Esophagus muscularis mucosa (tissue), 4 donors: ENCODE results near the gene ALOX5AP.

DNA sequence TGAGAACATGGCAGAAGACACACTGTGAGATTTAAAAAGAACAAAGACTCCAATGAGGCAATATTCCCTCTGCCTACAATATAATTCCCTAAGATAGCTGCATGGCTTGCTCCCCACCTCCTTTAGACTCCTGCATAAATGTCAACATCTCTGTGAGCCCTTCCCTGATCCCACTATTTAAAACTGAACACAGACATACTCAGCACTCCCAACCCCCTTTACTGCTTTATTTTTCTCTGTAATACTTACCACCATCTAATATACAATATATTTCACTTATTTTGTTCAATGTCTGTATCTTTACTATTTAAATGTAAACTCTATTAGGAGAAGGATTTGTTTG is 17.0 kb downstream of the UBL3 start:
- PRO-cap, result no peak
- RAMPAGE, long total RNA, 4 experiments, result no peak in any of the 4 experiments

DNA sequence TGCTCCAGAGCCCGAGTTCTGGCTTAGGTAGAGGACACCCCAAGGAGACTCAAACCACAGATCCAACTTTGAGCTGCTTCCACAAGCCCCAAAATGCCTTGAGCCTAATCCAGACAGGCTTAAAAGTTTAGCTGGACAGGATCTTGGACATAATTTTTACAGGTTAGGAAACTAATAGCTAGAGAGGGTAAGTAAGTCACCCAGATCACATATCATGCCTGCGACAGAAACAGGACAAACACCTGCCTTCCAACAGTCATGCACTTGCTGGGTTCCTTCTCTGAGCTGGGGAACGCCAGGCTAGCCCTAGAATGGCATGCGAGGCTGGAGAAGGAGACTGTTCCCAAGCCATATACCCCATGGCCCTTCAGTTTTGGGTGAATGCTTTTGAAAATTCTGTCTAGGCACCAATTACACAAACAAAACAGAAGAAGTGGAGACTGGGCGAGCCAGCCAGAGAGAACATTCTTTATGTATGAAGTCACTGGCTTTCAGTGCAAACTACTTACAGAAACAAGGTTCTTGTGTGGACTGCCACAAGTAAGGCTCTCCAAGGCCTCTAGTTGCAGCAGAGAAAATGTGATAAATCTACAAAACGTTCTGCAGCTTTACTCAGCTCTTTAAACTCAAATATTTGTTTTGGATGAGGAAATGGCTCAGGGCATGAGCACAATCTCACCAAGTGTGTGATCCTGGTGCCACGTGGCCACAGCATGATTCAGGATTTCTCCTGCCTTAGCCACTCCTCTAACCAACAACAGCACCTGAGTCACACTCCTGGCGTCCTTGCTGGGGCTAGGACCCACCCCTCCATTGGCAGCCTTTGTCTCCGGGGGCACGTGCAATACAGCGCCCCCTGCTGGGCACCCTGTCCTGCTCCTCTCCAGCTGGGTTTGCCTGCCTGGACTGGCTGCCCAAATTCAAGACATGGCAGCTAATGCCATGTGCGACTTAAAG is 73.4 kb upstream of the UBL3 start:
- PRO-cap, result no peak
- RAMPAGE, long total RNA, 4 experiments, result no peak in any of the 4 experiments

- PRO-cap, result unidirectional peak, minus-strand start at chr13:29925552
- RAMPAGE, long total RNA, 4 experiments, result no peak in any of the 4 experiments
Measured at GRCh38 chr13:29925221-29925815, 74.9 kb upstream of the UBL3 start.

- PRO-cap, result no peak
- RAMPAGE, long total RNA, 4 experiments, result no peak in any of the 4 experiments
Measured at GRCh38 chr13:29943427-29943728, 93.0 kb upstream of the UBL3 start.

- PRO-cap, result unidirectional peak, minus-strand start at chr13:30119662
- RAMPAGE, long total RNA, 4 experiments, result no peak in any of the 4 experiments
Measured at GRCh38 chr13:30119417-30119939, 187.9 kb downstream of the KATNAL1 start.

DNA sequence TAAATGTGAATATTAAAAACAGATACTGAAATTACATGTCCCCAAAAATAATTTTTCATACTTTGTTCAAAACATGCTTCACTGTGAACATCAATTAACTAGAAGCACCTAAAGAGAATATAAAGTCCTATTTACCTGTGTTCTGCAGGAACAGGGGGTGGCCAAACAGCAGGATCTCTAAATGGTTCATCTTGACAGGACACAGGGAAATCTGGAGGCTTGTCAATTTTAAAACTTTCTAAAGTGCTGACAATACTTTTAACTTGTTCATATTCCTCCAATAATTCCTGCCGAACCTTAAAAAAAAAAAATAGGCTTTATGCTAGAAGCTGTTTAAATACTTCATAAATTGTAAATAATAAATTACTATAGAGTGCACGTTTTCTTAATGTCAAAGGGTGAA is 27.4 kb downstream of the KATNAL1 start:
- PRO-cap, result no peak
- RAMPAGE, long total RNA, 4 experiments, result no peak in any of the 4 experiments

- PRO-cap, result no peak
- RAMPAGE, long total RNA, 4 experiments, result no peak in any of the 4 experiments
Measured at GRCh38 chr13:30371439-30372524, 50.5 kb upstream of the UBE2L5 start.

DNA sequence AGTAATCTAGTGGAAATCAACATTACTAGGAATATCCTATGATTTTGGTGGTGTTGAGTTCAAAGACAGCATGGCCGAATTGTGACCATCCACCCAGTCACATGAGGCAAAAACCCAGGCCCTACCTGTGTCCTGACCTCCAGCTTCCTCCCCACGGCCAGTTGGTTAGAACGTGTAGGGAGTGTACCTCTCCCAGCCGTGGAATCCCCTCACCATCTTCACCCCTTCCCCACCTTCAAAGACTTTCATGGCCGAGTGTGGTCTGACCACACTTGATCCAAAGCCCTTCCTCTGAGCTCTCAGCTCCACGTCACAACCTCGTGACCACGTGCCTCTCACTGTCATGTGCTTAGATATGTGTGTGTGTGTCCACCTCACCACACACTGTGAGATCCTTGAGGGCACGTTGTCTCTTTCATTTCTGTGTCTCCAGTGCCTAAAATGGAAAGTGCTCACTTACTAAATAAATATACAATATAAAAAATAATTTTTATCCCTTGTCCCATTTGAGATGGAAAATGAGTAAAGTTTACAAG is 48.6 kb upstream of the UBE2L5 start:
- PRO-cap, result unidirectional peak, plus-strand start at position 380 of the sequence
- RAMPAGE, long total RNA, 4 experiments, result no peak in any of the 4 experiments

DNA sequence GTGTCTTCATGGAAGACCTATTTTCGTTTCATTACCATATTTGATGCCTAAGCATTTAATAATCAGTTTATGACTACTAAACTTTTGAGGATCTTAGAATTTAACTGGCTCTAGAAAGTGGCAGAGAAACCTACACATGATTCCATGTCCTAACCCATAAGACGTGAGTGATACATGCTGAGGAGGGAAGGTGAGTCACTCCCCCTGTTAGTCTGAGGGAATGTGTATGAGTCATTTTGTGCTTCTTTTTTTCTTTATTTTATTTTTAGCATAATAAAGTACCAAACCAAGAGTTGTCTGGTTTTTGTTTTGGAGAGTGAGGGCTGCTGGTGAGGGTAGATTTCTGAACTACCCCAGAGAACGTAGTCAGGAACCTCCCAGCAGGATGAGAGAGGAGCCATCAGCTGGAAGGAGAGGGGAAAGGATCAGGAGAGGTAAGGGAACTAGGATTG is 8.0 kb downstream of the UBE2L5 start:
- PRO-cap, result no peak
- RAMPAGE, long total RNA, 4 experiments, result no peak in any of the 4 experiments

GRCh38 chr13:30480525-30480915 is 14.8 kb upstream of the HMGB1 start:
- PRO-cap, result no peak
- RAMPAGE, long total RNA, 4 experiments, result no peak in any of the 4 experiments

DNA sequence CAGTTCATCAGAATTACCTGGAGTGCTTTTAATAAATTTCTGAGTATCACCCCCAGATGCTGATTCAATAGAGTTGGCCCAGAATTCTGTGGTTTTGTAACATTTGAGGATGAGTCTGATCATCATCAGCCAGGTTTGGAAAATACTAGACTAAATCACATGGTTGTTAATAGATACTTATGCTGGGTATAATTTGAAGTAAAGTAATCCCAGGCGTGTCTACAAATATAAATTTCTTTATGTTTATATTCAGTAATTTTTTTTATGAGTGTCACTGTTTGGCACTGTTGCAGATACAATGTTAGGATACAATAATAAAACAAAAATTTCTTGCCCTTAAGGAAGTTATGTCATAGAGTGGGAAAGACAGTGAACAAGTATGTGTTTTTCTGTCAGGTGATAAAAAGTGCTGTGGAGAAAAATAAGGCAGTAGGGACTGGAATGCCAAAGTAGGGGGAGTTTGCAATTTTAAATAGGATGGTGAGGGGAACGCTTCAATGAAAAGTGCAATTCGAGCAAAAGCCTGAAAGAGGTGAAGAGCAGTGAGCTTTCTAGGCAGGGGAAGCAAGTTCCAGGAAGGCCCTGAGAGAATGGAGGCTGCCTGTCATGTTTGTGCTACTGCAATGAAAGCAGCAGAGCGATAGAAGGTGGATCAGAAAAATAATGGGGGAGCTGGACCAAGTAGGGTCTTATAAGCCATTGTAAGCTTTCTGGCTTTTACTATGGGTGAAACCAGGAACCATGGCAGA is 5.1 kb downstream of the USPL1 start:
- PRO-cap, result no peak
- RAMPAGE, long total RNA, 4 experiments, result no peak in any of the 4 experiments

DNA sequence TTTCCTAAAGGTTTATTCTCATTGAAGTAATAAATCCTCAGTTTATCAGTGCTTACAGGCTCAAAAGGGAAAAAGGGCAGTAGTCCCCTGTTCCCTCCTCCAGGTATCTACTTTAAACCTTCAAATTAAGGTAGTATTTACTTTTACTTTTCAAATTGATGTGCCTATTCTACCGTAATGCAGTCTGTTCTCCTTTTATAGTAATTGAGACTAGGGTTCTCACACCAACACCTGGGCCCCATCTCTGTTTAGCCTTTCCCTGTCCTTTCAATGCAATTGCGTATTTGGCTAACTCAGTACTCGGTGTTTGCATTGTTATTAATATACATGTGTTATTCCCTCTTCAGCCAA is 30.1 kb downstream of the USPL1 start:
- PRO-cap, result no peak
- RAMPAGE, long total RNA, 4 experiments, result no peak in any of the 4 experiments

- PRO-cap, result bidirectional peak, plus-strand start at chr13:30735578, minus-strand start at chr13:30735389; unidirectional peak, plus-strand start at chr13:30735578
- RAMPAGE, long total RNA, 4 experiments, result start-site peak on the plus strand in 4 of 4 experiments, at chr13:30735541-30735599 at its widest, 332 to 866 reads per replicate
Measured at GRCh38 chr13:30735209-30735830, at the start of gene ALOX5AP. Gene ALOX5AP (plus strand): TSS chr13:30735543.

- PRO-cap, result no peak
- RAMPAGE, long total RNA, 4 experiments, result no peak in any of the 4 experiments
Measured at GRCh38 chr13:30736725-30737841, 1.7 kb downstream of the ALOX5AP start.

- PRO-cap, result no peak
- RAMPAGE, long total RNA, 4 experiments, result no peak in any of the 4 experiments
Measured at GRCh38 chr13:30859042-30859769, 46.9 kb upstream of the MEDAG start.

- PRO-cap, result bidirectional peak, plus-strand start at chr13:30863021, minus-strand start at chr13:30862940
- RAMPAGE, long total RNA, 4 experiments, result no peak in any of the 4 experiments
Measured at GRCh38 chr13:30862595-30863752, 43.1 kb upstream of the MEDAG start.

GRCh38 chr13:31201319-31201678 is 1.5 kb downstream of the B3GLCT start:
- PRO-cap, result no peak
- RAMPAGE, long total RNA, 4 experiments, result no peak in any of the 4 experiments

DNA sequence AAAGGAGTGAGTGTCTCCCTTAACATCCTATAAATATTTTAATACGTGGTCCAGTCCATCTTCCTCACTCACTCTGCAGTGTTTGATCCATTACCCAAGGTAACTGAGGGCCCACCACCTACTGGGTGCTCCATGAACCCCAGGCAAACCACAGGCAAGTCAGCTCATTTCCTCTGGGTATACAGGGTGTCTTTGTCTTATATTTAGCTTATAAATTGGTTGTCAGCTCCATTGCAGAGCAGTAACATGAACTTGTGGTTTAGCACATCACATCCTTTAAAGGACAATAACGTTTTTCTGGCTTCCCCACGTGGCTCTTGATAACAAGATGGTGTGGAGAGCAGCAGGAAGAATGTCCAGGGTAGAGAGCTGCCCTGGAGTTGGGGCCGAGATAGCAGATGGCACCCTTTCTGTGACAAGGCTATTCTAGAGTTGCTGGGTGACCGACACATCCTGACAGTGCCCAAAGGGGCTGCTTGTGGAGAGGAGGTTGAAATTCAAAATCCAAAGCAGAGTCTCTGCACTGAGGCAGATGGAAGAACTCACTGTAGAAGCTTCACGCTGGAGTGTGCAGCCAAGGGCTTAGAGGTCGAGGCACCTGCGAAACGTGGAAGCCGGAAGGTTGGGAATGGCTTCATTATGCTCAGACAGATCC is 133.2 kb upstream of the FRY start:
- PRO-cap, result no peak
- RAMPAGE, long total RNA, 4 experiments, result no peak in any of the 4 experiments

- PRO-cap, result bidirectional peak, plus-strand start at chr13:32060862, minus-strand start at chr13:32060750
- RAMPAGE, long total RNA, 4 experiments, result no peak in any of the 4 experiments
Measured at GRCh38 chr13:32060371-32061198, 29.0 kb downstream of the FRY start.

DNA sequence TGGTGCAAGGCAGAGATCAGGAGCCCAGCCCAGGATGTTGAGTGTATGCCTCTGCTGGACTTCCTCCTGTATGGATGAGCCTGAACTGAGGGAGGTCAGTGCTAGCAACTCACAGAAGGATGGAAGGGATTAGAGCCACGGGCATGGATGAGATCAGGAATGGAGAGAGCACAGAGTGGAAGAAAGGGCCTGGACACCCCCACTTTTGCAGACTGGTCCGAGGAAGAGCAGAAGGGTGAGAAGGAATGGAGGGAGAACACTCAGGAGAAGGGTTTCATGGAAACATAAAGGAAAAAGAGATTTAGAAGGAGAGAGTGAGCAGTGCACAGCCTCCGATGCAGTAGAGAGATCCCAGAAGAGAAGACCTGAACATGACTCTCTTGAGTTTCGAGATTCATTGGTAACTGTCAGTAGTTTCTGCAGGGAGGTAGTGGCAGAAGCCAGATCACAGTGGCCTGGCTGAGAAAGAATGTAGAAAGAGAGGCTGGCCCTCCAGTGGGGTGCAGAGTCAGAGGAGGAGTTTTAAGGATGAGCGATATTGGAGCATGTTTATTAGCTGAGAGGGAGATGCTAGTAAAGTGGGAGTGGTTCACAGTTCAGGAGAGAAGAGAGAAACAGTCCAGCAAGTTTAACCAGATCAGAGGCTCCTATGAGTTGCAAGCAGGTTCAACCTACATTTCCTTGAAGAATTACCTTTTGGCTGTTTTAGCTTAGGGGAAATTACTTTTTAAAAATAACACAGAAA is 109.0 kb downstream of the ZAR1L start:
- PRO-cap, result no peak
- RAMPAGE, long total RNA, 4 experiments, result no peak in any of the 4 experiments